Measurements from ENCODE around the gene CCDC83.

- PRO-cap: no peak
CAGE:
- cytosol, long polyA minus RNA: no peak
- cytosol, long polyA plus RNA: no peak
- long polyA plus RNA: no peak
- nucleus, long polyA minus RNA: no peak
- nucleus, long polyA plus RNA: no peak
Observed at GRCh38 chr11:84307796-84308241, 1021.7 kb upstream of the CCDC90B start.

DNA sequence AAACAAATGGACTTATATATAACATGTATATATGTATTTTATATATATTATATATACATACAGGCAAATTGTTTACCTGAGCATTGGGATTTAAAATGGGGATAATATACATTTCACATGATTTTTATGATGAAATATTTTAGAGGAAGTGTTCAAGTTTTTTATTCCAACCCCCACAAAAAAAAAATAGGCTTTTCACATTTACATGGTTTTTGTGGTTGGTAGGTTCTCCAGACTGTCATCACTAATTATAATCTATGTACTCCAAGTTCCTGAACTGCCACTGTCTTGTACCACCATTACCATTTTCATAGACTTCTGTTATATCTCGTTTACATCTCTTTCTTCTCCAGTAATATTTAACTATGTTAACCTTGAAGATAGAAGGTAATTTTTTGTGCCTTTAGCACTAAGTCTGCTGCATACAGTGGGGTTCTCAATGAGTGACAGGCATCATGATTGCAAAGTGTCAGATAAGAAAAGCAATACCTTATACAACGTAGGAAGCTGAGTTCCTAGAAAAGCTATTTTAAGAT is 5.1 kb downstream of the TMEM126A start:
- PRO-cap: no peak
CAGE:
- cytosol, long polyA minus RNA: no peak
- cytosol, long polyA plus RNA: no peak
- long polyA plus RNA: no peak
- nucleus, long polyA minus RNA: no peak
- nucleus, long polyA plus RNA: no peak

- PRO-cap: no peak
CAGE:
- cytosol, long polyA minus RNA: no peak
- cytosol, long polyA plus RNA: no peak
- long polyA plus RNA: no peak
- nucleus, long polyA minus RNA: no peak
- nucleus, long polyA plus RNA: no peak
Observed at GRCh38 chr11:85663167-85663740, 1.7 kb downstream of the CREBZF start.

DNA sequence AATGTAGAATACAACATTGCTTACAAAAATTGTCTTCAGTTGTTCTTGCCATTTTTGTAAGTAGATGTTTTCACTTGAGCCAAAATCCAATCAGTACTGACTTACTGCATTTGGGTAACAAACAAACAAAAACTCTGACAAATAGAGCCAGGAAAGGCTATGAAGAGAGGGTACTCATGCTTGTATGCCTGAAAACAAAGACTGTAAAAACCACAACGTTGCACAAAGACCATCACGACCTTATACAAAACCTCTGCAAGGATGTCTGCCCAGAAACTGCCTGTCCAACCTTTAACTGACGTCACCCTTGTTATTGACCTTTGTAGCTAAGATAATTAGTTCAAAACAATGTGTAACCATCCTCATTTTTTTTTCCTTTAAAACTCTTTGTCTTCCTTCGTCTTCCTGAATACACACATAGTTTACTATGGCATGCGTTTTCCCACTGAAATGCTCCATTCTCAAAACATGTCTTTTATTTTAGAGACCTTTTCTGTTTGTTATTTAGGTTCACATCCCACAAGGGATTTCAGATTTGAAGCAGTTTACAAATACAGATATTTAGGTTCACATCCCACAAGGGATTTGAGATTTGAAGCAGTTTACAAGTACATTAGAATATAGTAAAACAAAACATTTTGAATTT is 882 bp upstream of the CREBZF start:
- PRO-cap: no peak
CAGE:
- cytosol, long polyA minus RNA: no peak
- cytosol, long polyA plus RNA: no peak
- long polyA plus RNA: no peak
- nucleus, long polyA minus RNA: no peak
- nucleus, long polyA plus RNA: no peak

DNA sequence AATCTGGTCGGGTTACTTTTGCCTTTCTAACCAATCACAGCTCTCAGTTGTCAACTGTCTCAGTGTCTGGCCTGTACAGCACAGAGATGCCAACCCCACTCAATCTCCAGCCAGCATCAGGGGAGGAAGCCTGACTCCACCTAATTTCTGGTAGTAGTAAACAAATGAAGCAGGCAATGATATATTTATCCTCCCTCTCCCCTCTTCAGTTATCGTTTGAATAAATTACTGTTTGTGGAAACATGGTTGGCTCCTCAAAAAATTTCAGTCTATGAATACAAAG is 253 bp upstream of the CCDC89 start:
- PRO-cap: no peak
CAGE:
- cytosol, long polyA minus RNA: no peak
- cytosol, long polyA plus RNA: no peak
- long polyA plus RNA: no peak
- nucleus, long polyA minus RNA: no peak
- nucleus, long polyA plus RNA: no peak

GRCh38 chr11:85795802-85796238 is 15.1 kb downstream of the SYTL2 start:
- PRO-cap: unidirectional peak, plus-strand start at chr11:85796159
CAGE:
- cytosol, long polyA minus RNA: no peak
- cytosol, long polyA plus RNA: no peak
- long polyA plus RNA: no peak
- nucleus, long polyA minus RNA: no peak
- nucleus, long polyA plus RNA: no peak

- PRO-cap: bidirectional peak, plus-strand start at chr11:85854712, minus-strand start at chr11:85854729; bidirectional peak, plus-strand start at chr11:85855138, minus-strand start at chr11:85854870
CAGE:
- cytosol, long polyA minus RNA: no peak
- cytosol, long polyA plus RNA: no peak
- long polyA plus RNA: start-site peak on the minus strand at chr11:85854863-85854932, 8 and 10 reads in 2 replicates
- nucleus, long polyA minus RNA: start-site peak on the minus strand at chr11:85854869-85854876, 57 reads
- nucleus, long polyA plus RNA: no peak
Observed at GRCh38 chr11:85854356-85855492, at the start of gene CCDC83. CCDC83 (plus strand) TSS chr11:85855383.

GRCh38 chr11:85952716-85953598 is 97.8 kb downstream of the CCDC83 start:
- PRO-cap: no peak
CAGE:
- cytosol, long polyA minus RNA: no peak
- cytosol, long polyA plus RNA: no peak
- long polyA plus RNA: no peak
- nucleus, long polyA minus RNA: no peak
- nucleus, long polyA plus RNA: no peak

DNA sequence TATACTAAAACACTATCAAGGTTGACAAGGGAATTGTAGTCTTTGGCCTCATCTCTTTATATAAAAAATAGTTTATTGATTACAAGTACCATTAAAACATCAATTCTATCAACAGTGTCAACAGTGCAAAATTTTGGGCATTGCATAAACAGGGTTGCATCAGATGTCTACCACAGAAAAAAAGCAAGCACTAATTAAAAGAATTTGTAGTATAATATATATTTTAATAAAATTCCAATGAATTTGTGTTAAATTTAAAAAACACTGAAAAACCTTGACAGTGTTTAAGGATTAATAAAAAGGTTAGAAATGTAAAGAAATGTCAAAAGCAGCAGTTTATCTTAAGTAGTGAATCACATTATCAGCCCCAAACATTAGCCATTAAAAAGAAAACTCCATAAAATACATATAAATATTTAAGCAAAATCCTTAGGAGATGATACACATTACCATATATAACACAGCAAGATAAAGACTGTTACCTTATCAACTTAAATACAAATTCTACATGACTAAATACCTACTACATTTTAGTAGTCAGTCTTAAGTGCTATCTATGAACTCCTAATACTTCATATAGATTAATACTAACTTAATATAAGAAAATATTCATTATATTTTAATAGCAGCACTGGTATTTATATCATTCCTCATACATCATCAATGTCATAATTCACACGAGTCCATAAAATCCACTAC is 90.5 kb downstream of the PICALM start:
- PRO-cap: no peak
CAGE:
- cytosol, long polyA minus RNA: no peak
- cytosol, long polyA plus RNA: no peak
- long polyA plus RNA: no peak
- nucleus, long polyA minus RNA: no peak
- nucleus, long polyA plus RNA: no peak

DNA sequence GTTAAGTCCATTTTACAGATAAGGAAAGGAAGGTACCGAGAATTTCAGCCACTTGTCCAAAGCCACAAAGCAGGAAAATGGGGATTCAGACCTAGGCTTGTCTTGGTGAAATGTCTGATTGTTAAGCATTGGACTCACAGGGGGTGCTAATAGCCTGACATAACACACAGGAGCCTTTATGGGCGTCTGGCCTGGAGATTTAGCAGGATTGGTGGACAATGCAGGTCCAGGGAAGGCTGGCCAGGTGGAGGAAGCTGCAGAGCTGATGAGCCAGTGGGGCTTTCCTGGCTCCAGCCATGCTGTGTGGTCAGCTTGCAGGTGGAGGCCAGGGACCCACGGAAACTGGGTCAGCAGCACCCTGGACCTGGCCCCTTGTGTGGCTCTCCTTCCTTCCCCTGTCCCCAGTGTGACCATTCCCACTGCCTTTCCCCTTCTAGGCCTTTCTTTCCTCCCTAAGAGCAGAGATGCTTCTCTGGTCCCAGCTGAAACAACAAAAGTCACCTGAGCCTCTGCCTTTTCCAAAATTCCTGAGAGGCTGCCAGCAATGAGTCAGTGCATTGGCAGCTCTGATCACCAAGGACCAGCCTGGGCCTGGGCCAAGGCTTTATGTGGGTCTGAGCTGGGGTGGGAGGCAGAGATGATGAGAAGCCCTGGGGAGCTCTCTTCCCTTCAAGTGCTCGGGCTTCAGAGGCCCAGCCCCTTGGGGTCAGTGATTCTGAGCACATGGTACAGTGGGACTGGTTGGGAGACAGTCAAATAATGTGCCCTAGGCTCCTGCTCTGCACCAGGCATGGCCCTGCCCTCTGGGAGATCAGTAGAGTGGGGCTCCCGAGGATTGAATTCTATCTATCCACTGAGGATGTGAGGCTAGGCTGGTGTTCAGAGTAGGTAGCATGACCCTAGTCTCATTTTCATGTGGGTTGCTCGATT is 85.2 kb downstream of the CCDC81 start:
- PRO-cap: bidirectional peak, plus-strand start at position 634 of the sequence, minus-strand start at position 408 of the sequence
CAGE:
- cytosol, long polyA minus RNA: no peak
- cytosol, long polyA plus RNA: no peak
- long polyA plus RNA: no peak
- nucleus, long polyA minus RNA: start-site peak on the minus strand centred at position 288 of the sequence, 449 bp wide, 38 reads
- nucleus, long polyA plus RNA: no peak

DNA sequence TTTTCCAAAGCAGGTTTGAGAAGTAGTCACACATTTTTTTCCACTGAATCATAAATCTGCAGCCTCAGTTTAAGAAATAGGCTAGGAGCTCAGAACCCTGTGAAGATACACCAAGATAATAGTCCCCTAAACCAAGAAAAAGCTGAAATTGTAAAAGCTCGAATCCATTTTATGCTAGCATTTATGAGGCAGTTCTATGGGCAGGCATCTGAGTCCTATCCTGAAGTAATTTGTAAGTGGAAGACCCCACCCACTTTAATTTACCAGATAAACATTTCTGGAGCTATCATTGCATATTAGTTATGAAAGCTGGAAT is 149.6 kb downstream of the CCDC81 start:
- PRO-cap: bidirectional peak, plus-strand start at position 92 of the sequence, minus-strand start outside the sequence
CAGE:
- cytosol, long polyA minus RNA: no peak
- cytosol, long polyA plus RNA: no peak
- long polyA plus RNA: no peak
- nucleus, long polyA minus RNA: start-site peak on the plus strand centred at position 103 of the sequence, 22 bp wide, 12 reads
- nucleus, long polyA plus RNA: no peak

- PRO-cap: bidirectional peak, plus-strand start at chr11:86551621, minus-strand start at chr11:86551441
CAGE:
- cytosol, long polyA minus RNA: no peak
- cytosol, long polyA plus RNA: no peak
- long polyA plus RNA: no peak
- nucleus, long polyA minus RNA: no peak
- nucleus, long polyA plus RNA: no peak
Observed at GRCh38 chr11:86551175-86551771, 176.6 kb downstream of the CCDC81 start.

DNA sequence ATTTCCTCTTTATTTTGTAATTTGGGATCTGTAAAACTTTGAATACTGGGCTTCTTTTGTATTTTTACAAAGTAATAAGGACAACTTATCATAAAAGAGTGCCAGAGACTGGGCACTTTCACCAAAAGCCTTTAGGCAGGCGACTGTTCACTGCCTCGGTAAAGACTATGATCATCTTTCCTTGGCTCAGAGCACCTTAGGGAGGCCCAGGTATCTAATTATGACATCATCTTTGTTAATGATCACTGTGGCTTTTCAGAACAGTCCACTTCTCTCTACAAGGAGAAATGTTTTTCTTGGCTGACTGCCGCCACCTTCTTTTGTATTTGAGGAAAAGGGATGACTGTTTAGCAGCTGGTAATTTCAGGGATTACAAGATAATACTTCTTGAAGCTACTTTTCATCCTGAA is 192.6 kb downstream of the CCDC81 start:
- PRO-cap: no peak
CAGE:
- cytosol, long polyA minus RNA: no peak
- cytosol, long polyA plus RNA: no peak
- long polyA plus RNA: no peak
- nucleus, long polyA minus RNA: no peak
- nucleus, long polyA plus RNA: no peak

GRCh38 chr11:86743359-86744156 is 56.8 kb upstream of the PRSS23 start:
- PRO-cap: bidirectional peak, plus-strand start at chr11:86743650, minus-strand start at chr11:86743445
CAGE:
- cytosol, long polyA minus RNA: no peak
- cytosol, long polyA plus RNA: no peak
- long polyA plus RNA: no peak
- nucleus, long polyA minus RNA: no peak
- nucleus, long polyA plus RNA: no peak

GRCh38 chr11:86807697-86808504 is 7.6 kb downstream of the PRSS23 start:
- PRO-cap: no peak
CAGE:
- cytosol, long polyA minus RNA: start-site peak on the minus strand at chr11:86808155-86808209, 31 reads
- cytosol, long polyA plus RNA: no peak
- long polyA plus RNA: no peak
- nucleus, long polyA minus RNA: no peak
- nucleus, long polyA plus RNA: no peak

GRCh38 chr11:86938169-86938712 is 17.0 kb downstream of the FZD4 start:
- PRO-cap: unidirectional peak, plus-strand start at chr11:86938405
CAGE:
- cytosol, long polyA minus RNA: no peak
- cytosol, long polyA plus RNA: no peak
- long polyA plus RNA: start-site peak on the minus strand at chr11:86938462-86938480, 177 and 56 reads in 2 replicates
- nucleus, long polyA minus RNA: start-site peak on the minus strand at chr11:86938436-86938522, 685 reads
- nucleus, long polyA plus RNA: no peak

- PRO-cap: no peak
CAGE:
- cytosol, long polyA minus RNA: no peak
- cytosol, long polyA plus RNA: no peak
- long polyA plus RNA: no peak
- nucleus, long polyA minus RNA: no peak
- nucleus, long polyA plus RNA: no peak
Observed at GRCh38 chr11:86956755-86957121, 1.5 kb upstream of the FZD4 start.

GRCh38 chr11:87368813-87369363 is 331.2 kb downstream of the TMEM135 start:
- PRO-cap: bidirectional peak, plus-strand start at chr11:87369292, minus-strand start at chr11:87368945
CAGE:
- cytosol, long polyA minus RNA: no peak
- cytosol, long polyA plus RNA: no peak
- long polyA plus RNA: no peak
- nucleus, long polyA minus RNA: no peak
- nucleus, long polyA plus RNA: no peak

DNA sequence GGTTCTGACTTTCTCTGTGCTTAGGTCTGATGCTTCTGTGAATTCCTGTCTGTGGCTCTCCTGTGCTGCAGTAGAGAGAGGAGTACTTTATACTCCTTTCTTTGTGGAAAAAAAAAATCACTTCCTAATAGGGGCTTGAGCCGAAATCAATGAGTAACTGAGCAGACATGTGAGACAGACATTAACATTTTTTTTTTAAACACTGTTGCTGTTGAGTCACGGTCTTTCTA is 86.2 kb downstream of the GRM5 start:
- PRO-cap: no peak
CAGE:
- cytosol, long polyA minus RNA: no peak
- cytosol, long polyA plus RNA: no peak
- long polyA plus RNA: no peak
- nucleus, long polyA minus RNA: no peak
- nucleus, long polyA plus RNA: no peak

DNA sequence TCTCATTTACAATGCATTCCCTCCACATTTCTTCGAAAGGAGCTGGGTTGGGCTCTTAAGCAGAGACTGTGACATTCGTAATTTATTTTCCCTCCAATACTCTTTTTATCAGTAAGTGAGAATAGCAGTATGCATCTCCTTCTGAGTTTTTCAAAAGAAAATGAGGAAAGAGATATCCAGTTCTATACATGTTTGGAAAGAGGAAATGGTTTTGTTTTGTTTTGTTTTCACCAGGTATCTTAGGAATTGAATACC is 74.1 kb downstream of the NOX4 start:
- PRO-cap: no peak
CAGE:
- cytosol, long polyA minus RNA: no peak
- cytosol, long polyA plus RNA: no peak
- long polyA plus RNA: no peak
- nucleus, long polyA minus RNA: no peak
- nucleus, long polyA plus RNA: no peak

Data from endothelial cell of umbilical vein (primary cell).